Epithelial cell of alveolus of lung (primary cell): ENCODE measurements around a stretch of chr1.

DNA sequence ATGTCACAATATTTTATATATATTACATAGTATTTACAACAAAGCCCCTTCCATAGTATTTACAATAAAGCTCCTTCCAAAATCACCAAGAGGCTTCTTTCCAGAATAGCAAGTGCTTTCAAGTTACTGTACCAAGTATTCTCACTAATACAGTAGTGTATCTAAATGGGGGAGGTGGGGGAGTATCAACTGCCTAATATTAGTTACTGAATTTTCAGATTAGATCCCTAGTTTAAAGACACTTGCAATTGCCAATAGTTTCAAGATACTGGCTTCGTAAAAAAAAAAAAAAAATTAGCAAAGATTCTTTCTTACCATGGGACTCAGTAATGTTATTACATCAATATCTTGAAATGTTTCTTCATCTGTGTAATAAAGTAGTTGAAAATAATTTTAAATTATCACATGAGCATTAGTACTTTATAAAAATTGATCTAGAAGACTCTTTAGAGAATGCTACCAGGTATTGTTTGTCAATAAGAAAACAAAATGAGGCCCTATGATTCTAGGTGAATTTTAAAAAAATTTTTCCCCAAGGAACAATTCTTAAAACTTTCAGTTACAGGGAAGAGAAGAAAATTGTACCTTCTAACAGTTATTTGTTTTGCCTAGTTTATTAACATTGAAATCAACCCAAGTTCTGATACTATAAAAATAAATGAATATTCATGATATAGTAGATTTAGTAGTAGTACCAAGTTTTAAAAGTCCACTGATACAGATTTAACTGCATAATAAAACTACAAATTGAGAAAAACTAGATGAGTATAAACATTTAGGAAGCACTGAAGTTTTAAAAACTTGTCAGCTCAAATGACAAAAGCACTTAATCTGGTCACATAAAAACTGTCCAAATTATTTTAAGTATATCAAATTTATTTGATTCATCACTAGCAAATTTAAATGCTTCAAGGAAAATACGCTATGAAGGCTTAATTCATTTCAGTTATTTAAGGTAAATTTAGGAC, 46.3 kb downstream of the MFSD14A start:
- RAMPAGE, long total RNA: no peak
- RRBS: no CpG with 5 or more reads among the region's 2 CpGs

DNA sequence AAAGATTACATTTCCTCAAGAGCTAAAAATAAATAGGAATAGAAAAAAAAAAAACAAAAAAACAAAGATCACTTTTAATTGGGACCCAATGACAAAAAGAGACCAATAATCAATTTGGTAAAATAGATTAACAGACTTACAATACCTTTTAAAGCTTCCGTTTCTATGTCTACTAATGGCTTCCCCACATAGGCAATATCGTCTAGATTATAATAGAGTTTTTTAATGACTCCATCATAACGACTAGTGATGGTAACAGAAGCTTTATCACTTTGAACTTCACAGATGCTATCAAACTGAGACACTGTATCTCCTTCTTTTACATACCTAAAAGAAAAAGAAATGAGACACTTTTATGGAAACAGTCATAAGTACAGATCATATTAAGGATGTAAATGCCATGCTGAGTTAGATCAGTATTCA, 19.0 kb downstream of the DBT start:
- RAMPAGE, long total RNA: no peak
- RRBS: no CpG with 5 or more reads among the region's 3 CpGs

- RAMPAGE, long total RNA: no peak
- RRBS: no CpG with 5 or more reads among the region's 3 CpGs
These were observed 9.0 kb downstream of the DBT start for GRCh38 chr1:100240670-100241048.

DNA sequence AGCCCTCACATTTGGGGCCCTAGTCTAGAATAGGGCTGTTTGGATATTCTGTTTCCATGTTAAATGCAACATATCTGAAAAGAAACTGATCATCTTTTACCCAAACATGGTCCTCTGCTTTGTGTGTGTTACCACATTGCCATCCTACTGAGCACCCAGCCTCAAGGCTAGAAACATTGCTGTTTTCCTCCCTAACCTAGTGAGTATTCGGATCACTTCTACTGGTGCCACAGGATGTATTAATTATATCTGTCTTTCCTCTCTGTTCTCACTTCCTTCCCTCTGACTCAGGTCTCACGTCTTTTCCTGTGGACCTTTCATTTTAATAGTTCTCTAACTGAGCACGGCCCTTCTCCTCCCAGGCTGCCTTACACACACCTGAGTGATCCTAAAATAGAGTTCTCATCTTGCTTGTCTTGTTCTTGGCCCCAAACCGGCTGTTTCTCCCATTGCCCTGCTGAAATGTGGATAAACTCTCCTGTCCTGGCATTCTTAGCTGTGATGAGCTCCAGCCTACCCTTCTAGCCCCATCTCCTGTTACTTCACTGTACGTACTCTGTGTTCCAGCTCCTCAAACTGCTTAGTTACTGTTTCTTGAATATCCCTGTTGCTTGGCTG, 91.8 kb downstream of the CDC14A start:
- RAMPAGE, long total RNA: no peak
- RRBS: no CpG with 5 or more reads among the region's 5 CpGs

GRCh38 chr1:100582770-100583451, 45.0 kb downstream of the GPR88 start:
- RAMPAGE, long total RNA: no peak
- RRBS: no CpG with 5 or more reads among the region's 2 CpGs

DNA sequence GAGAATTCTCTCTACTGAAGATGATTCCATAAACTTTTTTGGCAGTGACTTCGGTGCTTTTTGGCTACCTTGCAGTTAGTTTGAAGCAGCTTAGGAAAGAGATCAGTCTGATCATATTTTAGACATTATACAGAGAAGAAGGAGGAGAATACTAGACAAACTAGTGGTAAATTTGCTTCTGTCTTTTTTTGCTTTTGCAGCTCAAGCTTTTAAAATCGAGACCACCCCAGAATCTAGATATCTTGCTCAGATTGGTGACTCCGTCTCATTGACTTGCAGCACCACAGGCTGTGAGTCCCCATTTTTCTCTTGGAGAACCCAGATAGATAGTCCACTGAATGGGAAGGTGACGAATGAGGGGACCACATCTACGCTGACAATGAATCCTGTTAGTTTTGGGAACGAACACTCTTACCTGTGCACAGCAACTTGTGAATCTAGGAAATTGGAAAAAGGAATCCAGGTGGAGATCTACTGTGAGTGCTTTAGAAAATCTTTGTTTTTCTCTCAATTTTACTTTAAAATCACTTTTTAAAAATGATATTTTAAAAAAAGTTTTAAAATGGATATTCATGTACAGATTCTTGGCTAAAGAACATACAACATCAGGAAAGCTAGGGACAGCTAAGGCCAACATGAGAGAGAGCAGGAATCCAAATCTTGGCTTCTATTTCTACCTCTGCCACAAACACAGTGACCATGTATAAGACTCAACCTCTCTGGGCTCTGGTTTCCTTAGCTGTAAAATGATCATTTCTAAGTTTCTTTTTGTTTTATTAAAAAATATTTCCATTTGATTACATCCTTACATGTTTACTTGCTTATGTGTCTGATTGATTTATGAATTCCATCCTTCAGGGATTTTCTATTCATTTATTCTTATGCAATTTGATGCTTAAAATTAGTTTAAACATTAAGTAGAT, 995 bp downstream of the VCAM1 start:
- RAMPAGE, long total RNA: no peak
- RRBS: no CpG with 5 or more reads among the region's 6 CpGs

GRCh38 chr1:100721625-100722361, 2.3 kb downstream of the VCAM1 start:
- RAMPAGE, long total RNA: no peak
- RRBS: 1% methylated on average over 1 of the region's 7 CpGs

- RAMPAGE, long total RNA: no peak
- RRBS: no CpG with 5 or more reads among the region's 3 CpGs
These were observed 32.2 kb downstream of the SLC30A7 start for GRCh38 chr1:100928056-100928621.

GRCh38 chr1:101020556-101021017, 5.0 kb downstream of the DPH5 start:
- RAMPAGE, long total RNA: no peak
- RRBS: no CpG with 5 or more reads among the region's 1 CpG

DNA sequence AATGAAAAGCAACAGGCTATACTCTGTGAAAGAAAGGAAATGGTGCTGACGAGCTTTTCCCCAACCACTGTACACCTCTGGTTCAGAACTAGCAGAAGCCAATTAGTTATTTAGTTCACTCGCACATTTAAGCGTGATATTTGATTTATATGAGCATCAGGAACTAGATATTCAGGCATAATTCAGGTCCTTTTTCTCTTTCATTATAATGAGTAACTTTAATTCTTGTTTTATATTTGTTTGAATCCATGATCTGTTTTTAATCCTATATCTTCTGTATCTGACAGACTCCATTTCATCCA, 74.4 kb upstream of the S1PR1 start:
- RAMPAGE, long total RNA: no peak
- RRBS: no CpG with 5 or more reads among the region's 3 CpGs

DNA sequence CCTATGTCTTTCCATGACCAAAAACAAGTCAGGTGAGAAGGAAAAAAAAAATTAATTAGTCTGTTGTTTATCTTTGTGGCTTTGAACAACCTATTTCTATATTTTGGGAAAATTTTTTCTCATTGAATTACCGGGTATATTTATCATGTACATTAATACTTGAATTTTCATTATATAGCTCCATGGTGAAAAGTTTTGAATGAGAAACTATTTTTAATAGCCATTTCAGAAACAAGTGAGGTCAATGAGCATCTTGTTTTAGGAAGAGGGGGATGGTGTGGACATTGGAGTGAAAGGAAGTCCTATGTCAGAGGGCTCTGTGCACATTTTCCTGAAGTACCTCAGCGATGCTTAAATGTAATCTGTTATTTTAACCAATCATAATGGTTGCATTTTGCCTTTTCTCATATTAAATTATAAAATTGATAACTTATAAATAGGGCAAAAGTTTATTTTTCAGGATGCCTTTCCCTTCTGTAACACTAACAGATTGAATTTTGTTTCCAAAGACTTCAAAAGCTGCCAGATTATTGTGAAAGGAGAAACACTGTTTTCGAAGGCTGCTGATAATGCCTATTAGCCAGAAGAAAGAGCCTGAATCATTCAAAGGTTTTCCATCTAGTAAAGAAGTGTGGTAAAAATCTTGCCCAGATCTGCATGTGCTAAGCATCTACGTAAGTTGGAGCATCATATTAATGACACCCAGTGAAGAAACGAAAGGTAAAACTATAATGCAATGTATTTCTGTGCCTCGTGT, 73.7 kb upstream of the S1PR1 start:
- RAMPAGE, long total RNA: no peak
- RRBS: no CpG with 5 or more reads among the region's 6 CpGs

GRCh38 chr1:101236512-101236735, 395 bp upstream of the S1PR1 start:
- RAMPAGE, long total RNA: no peak
- RRBS: no CpG with 5 or more reads among the region's 6 CpGs

- RAMPAGE, long total RNA: no peak
- RRBS: no CpG with 5 or more reads among the region's 3 CpGs
These were observed 11.0 kb downstream of the S1PR1 start for GRCh38 chr1:101247919-101248191.

DNA sequence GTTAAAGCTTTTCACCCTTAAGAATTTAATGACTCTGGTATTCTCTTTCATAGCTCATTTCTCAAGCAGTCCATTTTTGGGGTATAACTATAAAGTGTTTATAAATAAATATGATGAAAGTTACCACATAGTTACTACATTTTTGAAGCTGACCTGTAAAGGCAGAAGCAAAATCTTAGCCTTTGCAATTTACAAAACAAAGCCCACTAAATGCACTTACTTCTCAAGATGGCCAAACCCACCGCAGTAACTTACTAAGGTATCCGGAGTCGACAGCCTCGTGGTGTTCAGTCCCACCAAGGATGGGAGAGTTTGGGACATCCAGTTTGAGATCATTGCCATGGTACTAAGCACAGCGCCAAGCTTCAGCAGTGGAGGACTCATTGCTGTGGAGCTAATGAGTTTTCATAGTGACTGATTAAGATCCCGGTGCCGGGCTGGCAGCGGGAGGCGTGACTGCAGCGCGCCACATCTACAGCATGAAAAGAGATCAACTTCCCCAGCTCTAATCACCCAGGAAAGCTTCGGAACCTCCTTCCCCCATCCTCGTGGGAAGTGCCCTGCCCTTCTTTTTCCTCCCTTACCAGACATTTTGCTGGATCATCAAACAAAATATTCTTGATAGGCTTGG, 150.0 kb downstream of the OLFM3 start:
- RAMPAGE, long total RNA: no peak
- RRBS: no CpG with 5 or more reads among the region's 13 CpGs

- RAMPAGE, long total RNA: no peak
- RRBS: no CpG with 5 or more reads among the region's 6 CpGs
These were observed 239.1 kb downstream of the AMY1C start for GRCh38 chr1:103988742-103989171.

DNA sequence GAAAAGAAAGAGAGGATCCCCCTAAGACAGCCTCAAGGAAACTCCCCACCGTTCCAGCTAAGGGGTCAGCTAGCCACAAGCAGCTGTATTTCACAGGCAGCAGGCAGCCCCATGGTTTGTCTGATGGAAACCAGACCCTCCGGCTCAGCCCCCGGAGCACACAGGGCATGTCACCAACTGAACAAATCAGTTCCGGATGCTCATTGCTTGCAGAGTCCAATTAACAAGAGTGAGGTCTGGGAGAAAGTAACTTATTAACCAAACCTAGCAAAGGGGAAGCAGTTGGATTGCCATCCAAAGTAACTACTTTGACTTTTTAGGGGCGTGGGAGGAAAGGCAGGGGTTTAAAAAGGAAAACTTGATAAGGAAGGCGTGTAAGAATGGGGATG, 1423.8 kb upstream of the PRMT6 start:
- RAMPAGE, long total RNA: no peak
- RRBS: 32% methylated on average over 1 of the region's 6 CpGs

GRCh38 chr1:105992301-105992581, 1064.2 kb upstream of the PRMT6 start:
- RAMPAGE, long total RNA: no peak
- RRBS: no CpG with 5 or more reads among the region's 1 CpG

- RAMPAGE, long total RNA: no peak
- RRBS: no CpG with 5 or more reads among the region's 3 CpGs
These were observed 226.3 kb downstream of the VAV3 start for GRCh38 chr1:107738593-107739223.

DNA sequence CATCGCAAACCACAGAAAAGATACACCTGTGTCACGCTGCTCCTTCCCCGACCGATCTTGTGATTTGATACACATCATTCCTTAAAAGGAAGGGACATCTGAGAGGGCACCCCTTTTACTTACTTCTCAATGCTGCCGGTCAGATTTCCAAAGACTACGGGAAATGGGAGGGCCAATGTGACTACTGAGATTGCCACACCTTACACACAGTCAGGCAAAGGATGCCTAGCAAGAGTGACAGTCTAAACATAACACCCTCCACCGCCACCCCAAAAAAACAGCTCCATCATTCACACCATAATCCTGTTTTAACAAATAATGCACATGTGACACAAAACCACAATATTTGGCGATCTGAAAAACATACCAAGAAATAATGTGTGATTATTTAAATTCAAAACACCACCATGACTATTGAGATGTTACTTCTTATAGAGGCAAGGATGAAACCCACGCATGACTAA, 28.1 kb downstream of the VAV3 start:
- RAMPAGE, long total RNA: no peak
- RRBS: no CpG with 5 or more reads among the region's 9 CpGs

DNA sequence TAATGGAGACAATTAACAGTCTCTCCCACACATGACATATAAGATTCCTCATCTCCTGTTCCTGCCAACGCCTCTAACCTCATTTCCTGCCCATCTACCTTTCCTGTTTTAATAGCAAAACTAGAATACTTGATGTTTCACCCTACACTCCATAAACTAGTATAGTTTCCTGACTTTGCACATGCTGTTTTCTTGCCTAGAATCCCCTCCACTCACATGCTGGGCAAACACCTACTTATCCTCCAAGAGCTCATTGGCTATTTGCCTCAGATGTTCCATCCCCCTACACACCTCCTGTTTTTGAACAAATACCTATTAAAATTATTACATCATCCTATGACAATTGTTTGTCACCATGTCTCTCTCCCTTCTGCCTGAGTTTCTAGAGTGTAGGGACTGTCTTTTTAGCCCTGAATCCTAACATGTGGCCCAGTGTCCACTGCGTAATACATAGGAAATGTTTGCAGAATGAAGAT, 117.1 kb downstream of the SLC25A24 start:
- RAMPAGE, long total RNA: no peak
- RRBS: no CpG with 5 or more reads among the region's 2 CpGs